ENCODE measurements around the genes RASAL1, CFAP73 and IQCD.

DNA sequence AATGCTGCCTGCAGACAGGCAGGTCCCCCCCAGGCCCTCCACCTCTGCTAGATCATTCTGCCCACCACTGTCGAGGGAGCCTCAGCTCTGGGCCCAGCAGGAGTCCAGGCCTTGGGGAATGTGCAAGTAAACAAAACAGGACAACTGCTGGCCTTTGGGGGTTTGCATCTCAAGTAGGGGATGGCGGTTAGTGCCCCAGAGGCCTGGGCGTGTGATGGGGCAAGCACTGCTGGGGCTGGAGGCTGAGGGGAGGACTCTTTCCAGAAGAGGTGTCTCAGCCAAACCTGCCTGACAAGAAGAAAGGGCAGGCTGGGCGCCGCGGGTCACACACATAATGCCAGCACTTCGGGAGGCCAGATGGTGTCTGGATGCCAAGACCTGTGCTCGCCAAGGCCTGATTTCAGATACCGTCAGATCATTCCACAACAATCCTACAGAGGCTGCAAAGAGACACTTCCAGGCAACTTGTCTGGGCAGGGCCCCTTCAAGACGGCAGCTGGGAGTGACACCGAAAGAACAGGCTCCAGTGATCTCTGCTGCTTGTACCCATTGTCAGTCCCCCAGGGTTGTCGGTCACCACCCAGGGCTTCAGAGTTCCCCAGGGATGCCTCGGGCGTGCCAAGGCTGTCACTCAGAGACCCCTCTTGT lies 8.5 kb upstream of the ALDH2 start:
- PRO-cap, result no peak

DNA sequence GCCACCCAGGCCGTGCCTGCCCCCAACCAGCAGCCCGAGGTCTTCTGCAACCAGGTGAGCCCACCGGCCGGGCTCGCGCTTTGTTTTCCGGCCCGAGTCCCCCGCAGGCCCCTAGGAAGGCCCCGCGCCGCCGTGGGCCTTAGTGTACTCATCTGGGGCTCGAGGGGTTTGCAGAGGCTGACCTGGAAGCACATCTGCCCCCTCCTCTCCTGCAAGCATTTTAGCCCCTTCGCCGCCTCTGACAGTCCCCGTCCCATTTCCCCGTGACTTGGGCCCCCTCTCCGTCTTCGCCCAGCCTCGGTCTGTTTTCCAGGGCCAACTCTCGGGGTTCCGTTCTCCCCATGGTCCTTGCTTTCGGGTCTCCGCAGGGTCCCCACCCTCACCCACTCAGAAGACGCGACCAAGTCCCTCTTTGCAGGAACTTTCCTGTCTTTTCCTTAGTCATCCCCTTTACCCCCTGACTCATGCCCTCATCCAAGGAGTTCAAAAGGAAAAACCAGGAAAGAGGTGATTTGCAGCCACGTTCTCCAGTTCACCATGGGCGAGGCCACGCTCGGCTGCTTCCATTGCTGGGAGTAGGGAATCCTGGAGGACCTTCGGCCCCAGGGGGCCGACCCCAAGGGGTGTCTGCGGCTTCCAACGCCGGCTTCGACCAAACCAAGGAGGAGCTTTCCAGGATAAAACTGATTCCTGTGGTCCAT lies 460 bp downstream of the ALDH2 start:
- PRO-cap, result unidirectional peak, plus-strand start at position 530 of the sequence

DNA sequence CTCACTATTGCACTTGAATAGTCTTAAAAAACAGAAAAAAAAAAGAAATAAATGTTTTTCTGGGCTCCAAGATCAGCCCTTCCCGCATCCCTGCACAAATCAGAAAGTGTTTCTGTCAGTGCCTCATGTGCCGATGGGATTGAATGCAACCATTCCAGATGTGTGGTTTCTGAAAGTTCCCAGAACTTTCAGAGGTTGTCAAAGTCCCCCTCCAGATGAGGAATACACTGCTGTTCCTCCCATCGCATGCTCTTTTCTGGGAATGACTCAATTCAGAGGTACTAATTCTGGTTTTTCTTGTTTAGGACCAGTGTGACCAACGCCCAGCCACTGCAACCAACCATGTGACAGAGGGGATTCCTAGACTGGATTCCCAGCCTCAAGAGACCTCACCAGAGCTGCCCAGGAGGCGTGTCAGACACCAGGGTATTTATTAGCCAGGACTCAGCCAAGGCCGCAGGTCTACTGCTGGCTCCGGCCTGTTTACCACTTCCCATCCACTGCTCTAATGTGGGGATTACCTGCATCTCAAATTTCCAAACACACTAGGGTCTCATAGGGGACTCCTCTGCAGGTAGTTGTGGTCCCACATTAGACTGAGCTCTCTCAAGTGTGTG lies 24.2 kb downstream of the TRAFD1 start:
- PRO-cap, result no peak

DNA sequence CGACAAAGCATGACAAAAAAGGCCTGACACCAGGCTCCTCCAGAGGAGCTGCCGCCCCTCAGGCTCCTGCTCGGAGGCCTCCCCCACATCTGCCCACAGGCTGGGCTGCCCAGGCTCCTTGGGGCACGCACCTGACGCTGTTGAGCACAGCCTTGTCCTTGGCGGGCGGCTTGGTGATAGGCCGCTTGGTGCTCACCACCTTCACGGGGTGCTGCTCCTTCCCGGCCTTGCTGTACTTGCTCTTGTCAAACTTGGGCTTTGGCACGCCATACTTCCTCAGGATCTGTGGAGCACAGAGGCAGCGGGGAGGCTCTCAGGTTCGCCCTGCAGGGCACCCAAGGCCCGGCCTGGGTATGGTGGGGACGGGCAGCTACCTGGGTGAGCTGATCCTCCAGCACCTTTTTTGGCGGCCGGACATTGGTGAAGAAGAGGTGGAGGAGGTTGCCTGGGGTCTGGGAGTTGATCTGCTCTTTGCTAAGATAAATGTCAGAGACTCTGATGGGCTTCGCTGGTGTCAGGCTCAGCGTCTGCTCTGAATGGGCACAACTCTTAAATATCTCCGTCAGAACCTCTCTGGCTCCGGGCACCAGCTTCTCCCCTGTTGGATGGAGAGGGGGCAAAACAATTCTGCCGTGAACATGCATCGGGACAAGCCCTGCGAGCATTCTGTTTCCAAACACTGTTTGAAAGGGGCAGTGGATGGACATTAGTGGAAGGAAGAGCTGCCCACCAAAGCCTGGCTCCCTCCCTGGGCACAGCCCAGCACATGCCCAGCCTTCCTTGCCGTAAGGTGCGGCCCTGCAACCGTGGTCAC lies 53.6 kb downstream of the TRAFD1 start:
- PRO-cap, result no peak

GRCh38 chr12:112199809-112200435 lies 74.6 kb downstream of the TRAFD1 start:
- PRO-cap, result no peak

DNA sequence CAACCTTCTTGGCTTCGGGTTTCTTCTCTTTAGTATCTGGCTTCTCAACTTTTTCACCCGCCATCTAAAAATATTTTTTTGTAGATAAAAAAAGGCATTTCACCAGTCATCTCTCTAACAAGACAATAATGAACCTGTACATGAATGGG lies 938 bp downstream of the RPL6 start:
- PRO-cap, result no peak

GRCh38 chr12:112418468-112418700 lies 363 bp upstream of the PTPN11 start:
- PRO-cap, result no peak

- PRO-cap, result no peak
Measured at GRCh38 chr12:112584295-112584722, 165.6 kb downstream of the PTPN11 start.

DNA sequence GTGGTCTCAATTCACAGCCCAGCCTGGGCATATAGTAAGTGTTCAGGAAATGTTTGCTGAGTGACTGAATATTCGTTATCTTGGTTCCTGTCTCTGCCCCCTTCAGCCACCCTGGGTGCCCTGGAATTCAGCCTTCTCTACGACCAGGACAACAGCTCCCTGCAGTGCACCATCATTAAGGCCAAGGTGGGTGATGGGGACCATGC lies 27.8 kb upstream of the OAS1 start:
- PRO-cap, result no peak

DNA sequence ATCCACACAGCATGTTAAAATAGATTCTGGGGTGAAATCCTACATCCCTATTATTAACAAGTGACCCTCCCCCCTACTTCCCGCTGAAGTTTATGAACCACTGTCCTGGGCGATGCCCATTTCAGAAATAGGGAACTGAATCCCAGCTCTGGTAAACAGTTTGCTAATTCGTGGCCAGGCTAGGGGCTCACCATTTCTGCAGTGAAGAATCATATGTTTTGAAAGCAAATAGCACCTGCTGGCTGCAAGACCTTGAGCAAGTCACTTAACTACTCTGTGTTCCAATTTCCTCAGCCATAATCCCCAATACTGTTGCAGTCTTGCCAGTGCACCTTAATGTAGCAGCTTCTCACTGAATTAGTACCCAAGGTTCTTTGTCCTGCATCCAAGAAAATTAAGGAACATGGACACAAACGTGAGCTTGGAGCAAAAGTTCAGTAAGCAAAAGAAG lies 642 bp downstream of the OAS1 start:
- PRO-cap, result no peak

DNA sequence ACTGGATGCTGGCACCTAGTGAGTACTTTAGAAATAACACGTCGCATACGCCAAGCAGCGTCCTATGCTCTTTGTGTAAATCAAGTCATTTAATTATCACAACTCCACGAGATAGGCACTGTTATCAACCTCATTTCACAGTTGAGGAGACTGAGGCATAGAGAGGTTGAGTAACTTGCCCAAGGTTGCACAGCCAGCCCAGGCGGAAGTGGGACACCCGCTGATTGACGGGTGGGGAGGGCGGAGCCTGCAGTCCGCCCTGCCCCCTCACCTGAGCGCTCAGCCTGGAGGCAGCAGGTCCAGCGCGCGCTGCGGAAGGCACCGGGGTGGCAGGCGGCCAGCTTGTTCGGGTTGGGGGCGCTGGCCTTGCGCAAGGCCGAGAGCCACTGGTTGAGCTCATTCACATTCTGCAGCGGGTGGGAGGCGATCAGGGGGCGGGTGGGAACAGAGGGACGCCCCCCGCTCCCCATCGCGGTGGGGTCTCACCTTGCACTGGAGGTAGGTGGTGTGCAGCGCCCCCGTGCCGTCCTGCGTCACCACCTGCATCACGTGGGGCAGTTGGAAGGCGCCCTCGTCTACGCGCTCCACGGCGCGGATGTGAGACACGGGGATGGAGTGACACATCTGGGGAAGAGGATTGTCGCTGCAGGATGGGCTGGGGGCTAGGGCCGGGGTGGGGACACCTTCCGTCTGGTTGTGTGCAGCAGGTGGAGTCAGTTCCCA lies 31.7 kb downstream of the RASAL1 start:
- PRO-cap, result no peak

DNA sequence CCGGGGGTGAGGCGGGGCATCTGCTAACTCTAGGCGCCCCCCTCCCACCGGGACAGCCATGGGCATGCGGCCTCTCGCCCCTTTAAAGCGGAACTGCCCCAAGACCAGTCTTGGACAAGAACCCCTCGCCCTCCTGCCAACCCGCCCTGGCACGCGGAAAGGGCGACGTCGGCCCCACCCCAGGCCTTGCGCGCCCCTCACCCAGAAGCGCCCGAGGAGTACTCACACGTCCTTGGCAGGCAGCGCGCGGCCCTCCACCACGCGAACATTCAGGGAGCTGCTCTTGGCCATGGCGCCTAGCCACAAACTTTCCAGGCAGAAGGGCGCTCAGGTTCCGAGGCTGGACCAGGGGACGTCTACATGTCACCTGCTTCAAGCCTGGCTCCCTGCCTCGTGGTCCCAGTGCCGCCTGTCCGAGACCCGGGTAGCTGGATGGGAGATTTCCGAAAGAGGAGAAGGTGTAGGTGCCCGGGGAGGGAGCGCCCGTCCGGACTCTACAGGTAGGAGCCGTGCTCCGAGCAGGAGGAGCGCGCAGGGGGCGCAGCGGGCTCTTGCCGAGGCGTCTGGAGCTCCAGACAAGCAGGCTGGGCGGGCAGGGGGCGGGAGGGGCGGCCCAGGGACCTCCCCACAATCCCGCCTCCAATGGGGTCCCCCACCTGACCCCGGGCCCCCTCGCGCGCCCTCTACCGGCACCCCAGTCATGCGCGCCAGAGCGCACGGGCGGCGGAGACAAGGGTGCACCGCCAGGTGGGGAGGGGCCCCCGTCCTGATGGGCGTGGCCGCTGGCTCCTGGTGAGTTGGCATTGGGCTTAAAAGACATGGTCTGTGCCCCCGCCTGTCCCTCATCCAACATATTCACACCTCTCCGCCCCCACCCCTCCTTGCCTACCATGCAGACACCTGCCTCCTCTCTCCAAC lies at the start of gene RASAL1:
Gene RASAL1 (minus strand): TSS at position 590 of the 918 bp plus-strand sequence.
- PRO-cap, result bidirectional peak, plus-strand start at position 701 of the sequence, minus-strand start at position 565 of the sequence

- PRO-cap, result no peak
Measured at GRCh38 chr12:113149290-113150215, at the start of gene CFAP73. CFAP73 (plus strand) TSS chr12:113149724.

- PRO-cap, result unidirectional peak, minus-strand start at chr12:113221041; bidirectional peak, plus-strand start at chr12:113221489, minus-strand start at chr12:113221123
Measured at GRCh38 chr12:113220566-113221208, at the start of gene IQCD. IQCD (minus strand) TSS chr12:113221094.

DNA sequence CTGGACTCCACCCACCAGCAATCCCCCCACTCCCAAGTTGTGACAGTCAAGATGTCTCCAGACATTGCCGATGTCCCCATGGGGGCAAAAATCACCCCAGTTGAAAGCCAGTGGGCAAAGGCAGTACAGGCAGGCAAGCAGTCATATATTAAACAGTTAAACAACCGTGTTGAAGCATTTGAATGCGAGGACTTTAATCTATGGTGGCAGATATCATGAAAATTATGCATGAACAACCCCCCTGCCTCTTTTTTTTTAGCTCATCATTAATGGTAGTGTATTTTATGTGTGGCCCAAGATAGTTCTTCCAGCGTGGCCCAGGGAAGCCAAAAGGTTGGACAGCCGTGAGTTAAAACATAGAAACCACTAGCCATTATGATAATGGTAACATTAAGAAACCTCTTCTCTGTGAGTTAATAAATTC lies 1.2 kb downstream of the TPCN1 start:
- PRO-cap, result no peak

GRCh38 chr12:113226514-113227673 lies 5.6 kb downstream of the TPCN1 start:
- PRO-cap, result no peak

DNA sequence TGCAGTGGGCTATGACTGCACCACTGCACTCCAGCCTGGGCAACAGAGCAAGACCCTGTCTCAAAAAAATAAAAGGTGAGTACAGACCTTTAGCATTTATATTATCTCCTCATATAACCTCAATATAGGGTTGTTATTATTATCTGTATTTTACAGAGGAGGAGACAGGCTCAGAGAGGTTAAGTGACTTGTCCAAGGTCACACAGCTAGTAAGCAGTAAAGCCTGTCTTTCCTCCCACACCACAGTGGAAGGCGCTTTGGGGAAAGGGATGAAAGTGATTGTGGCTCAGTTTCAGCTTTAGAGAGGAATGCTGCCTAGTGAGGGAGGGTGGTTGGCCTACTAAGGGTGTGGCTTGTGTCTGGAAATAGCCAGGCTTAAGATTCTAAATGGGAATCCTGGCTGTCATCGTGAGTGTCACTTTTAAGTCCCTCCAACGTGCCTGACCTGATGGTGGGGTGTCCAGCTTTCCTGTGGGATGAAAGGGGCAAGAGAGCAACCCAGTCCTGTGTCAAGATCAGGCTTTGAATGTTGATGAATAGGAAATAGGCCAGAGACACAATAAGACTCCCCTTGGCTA lies 7.4 kb downstream of the TPCN1 start:
- PRO-cap, result no peak

GRCh38 chr12:113252376-113252926 lies 31.2 kb downstream of the TPCN1 start:
- PRO-cap, result no peak

- PRO-cap, result no peak
Measured at GRCh38 chr12:113268579-113269068, 47.4 kb downstream of the TPCN1 start.

- PRO-cap, result no peak
Measured at GRCh38 chr12:113348879-113349634, 9.3 kb upstream of the PLBD2 start.

Measured in bile duct (tissue), 1 donor.